SJCRH30 (cell line): ENCODE measurements around the gene CUL4A.

- RAMPAGE, long total RNA = no peak
Observed at GRCh38 chr13:111228075-111229171, 92.0 kb upstream of the TEX29 start.

GRCh38 chr13:111656545-111656861 lies 336.1 kb downstream of the TEX29 start:
- RAMPAGE, long total RNA = no peak

- RAMPAGE, long total RNA = no peak
Observed at GRCh38 chr13:112562682-112563297, 25.2 kb downstream of the TUBGCP3 start.

- RAMPAGE, long total RNA = no peak
Observed at GRCh38 chr13:112689474-112689649, 476 bp upstream of the ATP11A start.

DNA sequence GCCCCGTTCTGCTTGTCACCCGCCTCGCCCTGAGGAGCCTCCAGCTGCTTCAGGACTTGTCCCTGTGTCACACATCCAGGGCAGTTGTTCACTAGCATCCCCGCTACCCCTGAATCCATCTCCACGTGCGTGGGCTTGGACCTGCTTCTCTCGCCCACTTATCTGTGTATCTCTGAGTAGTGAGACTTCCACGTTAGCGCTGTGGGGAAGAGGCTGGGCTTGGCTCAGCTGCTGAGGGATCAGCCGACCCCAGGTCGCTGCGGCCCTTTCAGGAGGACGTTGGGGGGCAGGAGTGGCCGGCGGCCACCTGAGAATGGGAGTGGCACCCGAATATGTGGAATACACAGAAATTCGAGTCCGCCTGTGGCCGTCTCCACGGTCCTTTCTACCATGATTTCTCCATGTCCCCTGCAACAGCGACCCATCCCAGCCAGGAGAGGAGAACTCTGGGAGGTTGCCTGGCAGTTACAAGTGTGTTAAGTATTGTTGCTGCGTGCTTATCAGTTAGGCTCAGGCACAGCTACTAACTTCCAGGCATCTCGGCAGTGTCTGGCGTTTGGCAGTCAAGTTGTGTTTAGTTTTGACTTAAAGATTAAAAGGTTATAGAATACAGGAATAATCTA lies 11.1 kb downstream of the ATP11A start:
- RAMPAGE, long total RNA = no peak

DNA sequence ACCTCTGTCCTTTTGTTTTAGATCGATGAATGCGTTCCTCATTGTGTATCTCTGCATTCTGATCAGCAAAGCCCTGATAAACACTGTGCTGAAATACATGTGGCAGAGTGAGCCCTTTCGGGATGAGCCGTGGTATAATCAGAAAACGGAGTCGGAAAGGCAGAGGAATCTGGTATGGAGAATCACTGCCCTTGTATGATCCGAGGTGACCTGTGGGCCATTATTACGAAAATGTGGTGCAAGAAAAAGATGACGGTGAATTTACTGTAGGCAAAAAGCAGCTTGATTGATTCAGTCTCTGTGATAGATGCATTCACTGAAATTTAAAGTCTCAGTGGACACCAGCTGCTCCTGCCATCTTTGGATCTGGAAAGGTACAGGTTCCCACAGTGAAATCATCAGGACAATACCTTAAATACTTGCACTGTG lies 135.6 kb downstream of the ATP11A start:
- RAMPAGE, long total RNA = no peak

DNA sequence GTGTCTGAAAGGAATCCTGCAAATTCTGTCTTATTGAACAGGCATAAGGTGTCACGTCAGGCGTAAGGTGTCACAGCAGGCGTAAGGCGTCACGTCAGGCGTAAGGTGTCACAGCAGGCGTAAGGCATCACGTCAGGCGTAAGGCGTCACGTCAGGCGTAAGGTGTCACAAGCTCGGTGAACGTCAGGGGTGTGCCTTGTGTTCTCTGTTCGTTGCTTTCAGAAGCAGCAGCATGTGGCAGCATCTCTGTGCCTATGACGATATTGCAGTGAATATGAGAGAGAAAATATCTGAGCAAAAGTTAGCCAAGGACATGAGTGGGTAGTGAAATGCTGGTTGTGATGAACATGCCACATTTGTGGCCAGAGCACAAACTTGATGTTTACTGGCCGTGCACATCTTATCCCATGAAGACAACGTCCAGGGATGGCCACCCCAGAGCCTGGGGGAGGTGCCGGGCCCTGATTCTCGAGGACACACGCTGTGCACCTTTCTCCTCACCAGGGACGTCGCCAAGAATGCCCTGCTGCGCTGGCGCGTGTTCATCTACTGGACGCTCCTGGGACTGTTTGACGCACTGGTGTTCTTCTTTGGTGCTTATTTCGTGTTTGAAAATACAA lies 107.0 kb upstream of the MCF2L start:
- RAMPAGE, long total RNA = no peak

DNA sequence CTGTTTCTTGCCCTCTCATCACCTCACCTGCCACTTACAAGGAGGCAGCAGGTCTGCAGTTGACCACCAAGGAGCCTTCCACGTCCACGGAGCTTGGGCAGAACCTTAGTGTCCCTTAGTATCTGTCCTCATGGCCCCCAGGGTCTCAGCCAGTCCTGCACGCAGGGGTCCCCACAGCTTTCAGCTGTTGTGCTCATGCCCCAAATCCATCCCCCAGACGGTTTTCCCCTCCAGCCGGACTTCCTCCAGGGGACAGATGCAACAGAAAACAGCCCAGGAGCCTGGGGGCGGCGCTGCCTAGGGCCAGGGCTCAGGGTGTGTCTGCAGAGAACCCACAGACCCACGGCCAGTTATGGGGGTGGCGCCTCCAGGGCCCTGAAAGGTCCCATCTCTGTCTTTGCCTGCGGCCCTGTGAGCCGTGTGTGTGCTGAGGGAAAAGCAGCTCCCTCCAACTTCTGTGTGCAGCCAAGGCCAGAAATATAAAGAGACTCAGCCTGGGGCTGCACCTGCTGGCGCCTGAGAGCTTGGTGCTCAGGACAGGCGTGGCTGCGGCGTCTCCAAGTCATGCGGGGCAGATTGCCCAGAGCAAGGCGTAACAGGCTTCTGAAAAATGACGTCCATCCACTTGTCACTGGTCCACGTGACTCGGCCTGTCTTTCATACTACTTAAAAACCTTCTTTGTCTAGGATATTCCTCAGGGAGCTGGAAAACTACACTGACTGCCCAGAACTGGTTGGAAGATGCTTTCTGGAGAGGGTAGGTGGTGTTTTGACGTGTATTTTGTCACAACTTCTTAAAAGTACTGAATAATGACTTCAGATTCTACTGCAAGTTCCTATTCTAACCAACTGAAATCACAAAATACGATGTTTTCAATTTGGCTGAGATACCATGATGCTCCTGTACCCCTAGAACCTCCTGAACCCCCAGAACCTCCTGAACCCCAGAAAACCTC lies 22.0 kb upstream of the F7 start:
- RAMPAGE, long total RNA = no peak

DNA sequence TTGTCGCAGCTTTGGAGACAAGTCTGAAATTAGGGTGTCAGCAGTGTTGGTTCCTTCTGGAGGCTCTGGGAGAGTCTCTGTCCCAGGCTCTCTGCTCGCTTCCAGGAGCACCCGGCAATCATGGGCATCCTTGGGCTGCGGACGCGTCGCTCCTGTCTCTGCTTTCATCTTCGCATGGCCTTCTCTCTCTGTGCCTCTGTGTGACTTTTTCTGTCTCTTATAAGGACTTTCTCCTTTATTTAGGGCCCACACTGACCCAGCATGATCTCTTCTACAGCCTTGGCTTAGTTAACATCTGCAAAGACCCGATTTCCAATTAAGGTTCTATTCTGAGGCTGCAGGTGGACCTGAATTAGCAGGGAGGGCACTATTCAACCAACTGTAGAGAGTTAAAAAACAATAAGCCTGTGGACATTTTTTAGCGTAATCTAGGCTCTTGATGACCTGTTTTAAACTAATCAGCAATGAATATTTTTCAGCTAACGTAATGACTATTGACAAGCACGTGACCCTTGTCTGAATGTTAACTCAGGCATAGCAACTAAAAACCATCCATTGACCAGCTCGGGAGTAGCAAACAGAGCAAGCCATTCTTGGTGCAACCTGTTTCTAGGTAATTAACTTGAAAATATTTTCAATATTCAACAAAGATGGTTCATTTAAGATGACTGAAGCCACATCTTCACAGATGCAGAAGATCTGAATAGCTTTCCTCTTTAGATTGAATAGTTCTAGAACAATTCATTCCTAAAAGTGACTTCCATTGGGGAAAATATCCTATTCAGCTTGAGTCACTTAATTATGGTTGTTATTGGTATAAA lies 15.2 kb downstream of the F10 start:
- RAMPAGE, long total RNA = no peak

- RAMPAGE, long total RNA = no peak
Observed at GRCh38 chr13:113152630-113153240, 5.7 kb upstream of the PROZ start.

DNA sequence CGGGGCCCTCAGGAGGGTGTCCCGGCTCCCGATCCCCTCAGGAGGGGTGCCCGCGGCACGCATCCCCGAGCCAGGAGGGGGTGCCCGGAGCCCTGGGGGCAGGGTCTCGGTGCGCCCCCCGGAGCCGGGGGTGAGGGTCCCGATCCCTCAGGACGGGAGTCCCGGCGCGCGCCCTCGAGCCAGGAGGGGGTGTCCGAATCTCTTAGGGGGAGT lies 297 bp upstream of the CUL4A start:
- RAMPAGE, long total RNA = no peak

- RAMPAGE, long total RNA = no peak
Observed at GRCh38 chr13:113209423-113210558, at the start of gene CUL4A. CUL4A (plus strand) TSS chr13:113209613.

- RAMPAGE, long total RNA = no peak
Observed at GRCh38 chr13:113273508-113274116, 23.4 kb upstream of the LAMP1 start.

GRCh38 chr13:113300087-113300455 lies 3.0 kb downstream of the LAMP1 start:
- RAMPAGE, long total RNA = no peak

GRCh38 chr13:113379938-113380316 lies 16.0 kb upstream of the GRTP1 start:
- RAMPAGE, long total RNA = no peak

- RAMPAGE, long total RNA = no peak
Observed at GRCh38 chr13:113393811-113394566, 30.1 kb upstream of the GRTP1 start.

DNA sequence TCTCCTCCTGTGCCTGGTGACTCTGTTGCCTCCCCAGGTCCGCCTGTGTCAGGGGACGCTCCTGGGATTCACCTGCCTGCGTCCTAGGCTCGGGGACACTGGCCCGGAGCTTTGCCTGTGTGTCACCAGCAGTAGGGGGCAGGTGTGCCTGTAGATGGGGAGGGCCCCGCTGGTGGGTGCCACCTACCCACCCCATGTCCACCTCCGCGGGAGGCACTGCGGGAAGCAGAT lies 41.1 kb upstream of the GRTP1 start:
- RAMPAGE, long total RNA = no peak

DNA sequence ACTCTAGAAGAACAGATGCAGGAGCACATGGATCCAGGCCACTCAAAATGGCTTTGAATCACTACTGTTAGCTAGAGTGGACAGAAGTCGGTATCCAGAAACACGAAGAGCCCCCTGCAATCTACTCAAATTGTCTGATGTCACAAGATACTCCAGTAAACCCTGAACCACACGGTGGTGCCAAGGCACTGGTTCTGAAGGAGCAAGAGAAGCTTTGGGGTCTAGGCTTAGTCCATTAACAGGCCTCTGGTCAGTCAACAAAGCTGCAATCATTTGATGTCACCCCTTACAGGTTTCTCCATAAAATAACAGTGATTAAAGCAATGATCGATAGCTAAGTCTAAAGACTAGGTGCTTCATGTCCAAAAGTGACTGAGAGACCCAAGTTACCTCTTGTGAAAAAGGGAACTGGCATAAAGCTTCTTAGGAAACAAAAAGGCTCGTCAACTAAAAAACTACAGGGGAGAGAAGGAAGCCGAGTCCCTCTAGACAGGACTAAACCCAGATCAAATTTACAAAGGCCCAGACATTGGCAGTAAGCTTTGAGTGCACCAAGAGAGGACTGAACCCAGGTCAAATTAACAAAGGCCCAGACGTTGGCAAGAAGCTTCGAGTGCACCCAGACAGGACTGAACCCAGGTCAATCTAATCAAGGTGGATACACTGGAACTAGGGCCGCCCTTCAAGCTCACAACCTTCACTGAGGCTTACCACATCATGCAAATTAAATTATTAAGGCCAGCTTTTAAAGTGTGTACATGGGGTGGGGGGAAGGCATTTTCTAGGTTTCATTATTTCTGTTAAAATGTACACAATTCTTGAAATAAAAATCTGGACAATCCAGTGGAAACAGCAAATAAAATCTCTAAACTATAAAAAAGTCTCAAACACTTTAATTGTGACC lies 2.2 kb downstream of the DCUN1D2 start:
- RAMPAGE, long total RNA = no peak

- RAMPAGE, long total RNA = no peak
Observed at GRCh38 chr13:113588208-113589136, 3.9 kb downstream of the TFDP1 start.

- RAMPAGE, long total RNA = no peak
Observed at GRCh38 chr13:113616150-113616962, 31.8 kb downstream of the TFDP1 start.